Aortic smooth muscle cell (primary cell): ENCODE measurements around the genes CD300LB, OTOP3 and MRPS7.

DNA sequence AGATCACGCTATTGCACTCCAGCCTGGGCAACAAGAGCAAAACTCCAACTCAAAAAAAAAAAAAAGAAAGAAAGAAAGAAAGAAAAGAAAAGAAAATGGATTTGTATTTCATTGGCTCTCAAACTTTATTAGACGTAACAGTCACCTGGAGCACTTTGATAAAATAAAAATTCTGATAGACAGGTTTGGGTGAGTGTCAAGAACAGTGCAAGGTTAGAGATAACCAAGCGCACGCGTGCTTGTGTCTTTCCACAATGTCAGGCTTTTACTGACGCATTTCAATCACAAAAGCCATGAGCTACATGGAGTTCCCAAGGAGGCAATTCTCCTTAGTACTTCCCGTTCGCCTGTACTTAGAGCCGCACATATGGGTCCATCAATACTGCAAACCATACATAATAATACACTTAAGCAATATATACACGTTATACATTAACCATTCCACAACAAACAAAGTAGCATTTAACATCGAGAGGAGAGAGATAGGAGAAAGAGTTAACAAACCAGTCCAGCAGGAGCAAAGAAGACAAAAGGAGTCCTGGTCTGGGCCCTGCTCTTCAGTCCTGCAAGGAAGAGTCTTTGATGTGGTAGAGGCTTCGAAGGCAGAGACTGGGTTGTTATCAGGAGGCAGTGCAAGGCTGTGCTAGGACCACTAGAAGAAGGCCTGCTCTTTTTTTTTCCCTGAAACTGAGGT, 12.0 kb upstream of the GPRC5C start:
- RRBS, result no CpG with 5 or more reads among the region's 12 CpGs

- RRBS, result no CpG with 5 or more reads among the region's 8 CpGs
Measured at GRCh38 chr17:74427033-74427410, 4.9 kb upstream of the GPRC5C start.

- RRBS, result 33% methylated on average over 4 of the region's 43 CpGs
Measured at GRCh38 chr17:74439722-74440866, 8.2 kb downstream of the GPRC5C start.

- RRBS, result no CpG with 5 or more reads among the region's 10 CpGs
Measured at GRCh38 chr17:74531316-74531823, at the start of gene CD300LB. Gene CD300LB, minus strand, starts transcription at chr17:74531475.

DNA sequence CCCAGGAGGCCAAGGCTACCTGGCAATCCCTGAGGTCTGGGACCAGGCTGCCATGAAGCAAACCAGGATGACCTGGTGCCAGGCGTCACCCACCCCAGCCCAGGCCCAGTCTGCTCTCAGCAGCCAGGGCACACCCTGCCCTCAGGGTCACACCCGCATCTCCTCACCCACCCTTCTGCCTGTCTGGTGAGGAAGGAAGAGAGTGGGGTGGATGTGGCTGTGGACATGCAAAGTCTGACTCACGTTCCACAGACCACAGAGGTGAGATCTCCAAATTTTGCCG, 6.5 kb upstream of the RAB37 start:
- RRBS, result no CpG with 5 or more reads among the region's 4 CpGs

- RRBS, result no CpG with 5 or more reads among the region's 11 CpGs
Measured at GRCh38 chr17:74768788-74769577, 7.2 kb downstream of the NAT9 start.

- RRBS, result no CpG with 5 or more reads among the region's 7 CpGs
Measured at GRCh38 chr17:74839047-74839600, 20.6 kb downstream of the GRIN2C start.

GRCh38 chr17:74935369-74936136, at the start of gene OTOP3:
Gene OTOP3, plus strand, starts transcription at chr17:74935898.
- RRBS, result 1% methylated on average over 6 of the region's 51 CpGs

DNA sequence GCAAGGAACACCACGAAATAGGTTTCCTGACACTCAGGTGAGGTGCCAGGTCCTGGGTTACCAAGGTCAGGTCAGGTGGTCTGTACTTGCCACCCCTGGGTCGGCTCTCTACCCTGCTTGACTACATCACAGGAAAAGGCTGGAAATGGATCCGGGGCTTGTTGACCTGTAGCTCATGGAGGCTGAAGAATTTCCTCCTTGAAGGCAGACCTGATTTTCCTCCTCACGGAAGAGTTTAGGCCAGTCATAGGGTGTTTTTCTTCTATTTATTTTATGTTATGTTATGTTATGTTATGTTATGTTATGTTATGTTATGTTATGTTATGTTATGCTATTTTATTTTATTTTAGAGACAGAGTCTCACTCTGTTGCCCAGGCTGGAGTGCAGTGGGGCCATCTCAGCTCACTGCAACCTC, 4.7 kb upstream of the CDR2L start:
- RRBS, result no CpG with 5 or more reads among the region's 4 CpGs

DNA sequence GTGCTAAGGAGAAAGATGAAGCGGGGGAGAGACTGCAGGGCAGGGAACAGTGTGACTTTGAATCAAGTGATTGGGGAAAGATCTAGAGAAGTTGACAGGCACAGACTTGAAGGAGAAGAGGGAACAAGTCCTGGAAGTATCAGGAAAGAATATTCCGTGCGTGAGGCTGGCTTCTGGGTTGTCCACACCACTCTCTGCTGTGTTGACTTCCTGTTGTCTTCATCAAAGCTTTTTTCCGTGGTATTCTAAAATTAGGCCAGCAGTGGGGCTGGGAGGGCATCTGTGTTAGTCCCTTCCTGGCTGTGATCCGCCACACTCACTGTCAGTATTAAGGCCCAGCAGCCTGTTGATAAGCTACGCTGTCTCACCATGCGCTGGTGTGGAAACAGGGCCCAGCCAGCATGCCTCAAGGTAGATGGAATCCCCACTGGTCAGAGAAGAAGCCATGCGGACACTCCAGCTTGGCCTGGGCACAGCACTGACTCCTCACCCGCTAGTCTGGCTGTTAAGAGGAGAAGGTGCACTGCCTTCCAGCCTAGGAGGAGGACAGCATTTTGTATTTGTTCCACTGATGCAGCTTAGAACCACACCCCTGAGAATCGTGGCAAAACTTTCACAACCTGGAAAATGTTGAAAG, 11.3 kb downstream of the CDR2L start:
- RRBS, result no CpG with 5 or more reads among the region's 10 CpGs

- RRBS, result 15% methylated on average over 17 of the region's 73 CpGs
Measured at GRCh38 chr17:75077296-75078266, 10.2 kb upstream of the SLC16A5 start.

DNA sequence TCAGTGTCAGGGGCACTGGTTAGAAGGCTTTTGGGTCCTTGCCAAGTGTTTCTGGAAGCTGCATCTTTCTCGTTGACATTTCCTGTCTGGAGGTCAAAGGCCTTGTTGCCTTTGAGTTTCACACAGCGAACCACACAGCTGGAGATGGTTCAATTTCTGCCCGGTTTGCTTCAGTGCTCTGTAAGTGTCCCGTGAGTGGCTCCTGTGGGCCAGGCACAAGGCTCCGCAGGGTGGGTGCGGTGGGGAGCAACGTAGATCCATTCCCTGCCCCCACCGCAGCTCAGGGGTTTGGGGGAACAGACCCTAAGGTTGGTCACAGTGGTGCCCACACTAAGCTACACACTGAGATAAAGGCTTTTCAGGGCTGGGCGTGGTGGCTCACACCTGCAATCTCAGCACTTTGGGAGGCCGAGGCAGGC, 3.5 kb upstream of the SLC16A5 start:
- RRBS, result no CpG with 5 or more reads among the region's 10 CpGs

GRCh38 chr17:75088867-75089413, 1.2 kb downstream of the SLC16A5 start:
- RRBS, result no CpG with 5 or more reads among the region's 3 CpGs

DNA sequence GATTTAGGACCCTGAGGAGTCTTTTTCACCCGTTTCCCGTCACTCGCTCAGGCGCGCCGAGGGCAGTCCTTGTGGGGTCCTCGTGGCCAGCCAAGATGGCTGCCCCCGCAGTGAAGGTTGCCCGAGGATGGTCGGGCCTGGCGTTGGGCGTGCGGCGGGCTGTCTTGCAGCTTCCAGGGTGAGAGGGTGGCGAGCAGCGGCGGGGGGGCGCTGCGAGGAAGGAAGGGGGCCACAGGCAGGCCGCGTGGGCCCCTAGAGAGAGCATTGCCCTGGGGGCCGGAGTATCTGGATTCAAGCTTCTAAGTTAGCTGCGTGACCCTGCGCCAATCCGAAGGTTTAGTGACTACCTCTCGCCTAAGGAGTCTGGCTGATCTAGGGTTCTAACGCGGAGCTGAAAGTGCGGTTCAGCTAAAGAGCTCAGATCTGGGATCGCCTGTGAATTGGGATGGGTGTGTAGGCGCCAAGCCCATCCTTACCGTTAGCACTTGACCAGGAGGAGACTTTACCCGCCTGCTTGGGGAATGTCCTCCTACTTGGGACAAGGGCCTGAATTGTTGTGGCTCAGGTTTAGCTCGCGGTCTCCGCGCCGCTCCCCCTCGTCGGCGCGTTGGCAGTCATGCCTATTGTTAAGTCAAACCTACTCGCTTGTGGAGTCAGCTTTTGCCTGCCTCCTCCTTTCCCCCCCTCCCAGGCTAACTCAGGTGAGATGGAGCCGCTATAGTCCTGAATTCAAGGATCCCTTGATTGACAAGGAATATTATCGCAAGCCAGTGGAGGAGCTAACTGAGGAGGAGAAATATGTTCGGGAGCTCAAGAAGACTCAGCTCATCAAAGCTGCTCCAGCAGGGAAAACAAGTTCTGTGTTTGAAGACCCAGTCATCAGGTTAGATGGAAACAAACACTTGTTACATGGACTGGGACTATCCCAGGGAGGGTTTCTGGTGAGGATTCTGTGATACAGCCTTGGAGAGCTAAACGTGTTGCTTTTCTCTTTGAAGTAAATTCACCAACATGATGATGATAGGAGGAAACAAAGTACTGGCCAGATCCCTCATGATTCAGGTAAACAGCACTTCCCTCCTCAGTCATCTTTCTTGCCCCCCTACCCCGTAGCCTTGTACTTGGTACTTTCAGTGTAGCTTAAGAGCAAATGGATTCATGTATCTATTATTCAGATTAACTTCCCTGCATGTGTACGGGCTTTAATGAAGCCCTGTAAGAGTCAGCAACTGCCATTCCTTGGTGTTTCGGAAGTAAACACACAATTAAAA, at the start of gene MRPS7:
Gene MRPS7 (plus strand): TSS at position 74 of the 1,271 bp plus-strand sequence.
- RRBS, result no CpG with 5 or more reads among the region's 50 CpGs

DNA sequence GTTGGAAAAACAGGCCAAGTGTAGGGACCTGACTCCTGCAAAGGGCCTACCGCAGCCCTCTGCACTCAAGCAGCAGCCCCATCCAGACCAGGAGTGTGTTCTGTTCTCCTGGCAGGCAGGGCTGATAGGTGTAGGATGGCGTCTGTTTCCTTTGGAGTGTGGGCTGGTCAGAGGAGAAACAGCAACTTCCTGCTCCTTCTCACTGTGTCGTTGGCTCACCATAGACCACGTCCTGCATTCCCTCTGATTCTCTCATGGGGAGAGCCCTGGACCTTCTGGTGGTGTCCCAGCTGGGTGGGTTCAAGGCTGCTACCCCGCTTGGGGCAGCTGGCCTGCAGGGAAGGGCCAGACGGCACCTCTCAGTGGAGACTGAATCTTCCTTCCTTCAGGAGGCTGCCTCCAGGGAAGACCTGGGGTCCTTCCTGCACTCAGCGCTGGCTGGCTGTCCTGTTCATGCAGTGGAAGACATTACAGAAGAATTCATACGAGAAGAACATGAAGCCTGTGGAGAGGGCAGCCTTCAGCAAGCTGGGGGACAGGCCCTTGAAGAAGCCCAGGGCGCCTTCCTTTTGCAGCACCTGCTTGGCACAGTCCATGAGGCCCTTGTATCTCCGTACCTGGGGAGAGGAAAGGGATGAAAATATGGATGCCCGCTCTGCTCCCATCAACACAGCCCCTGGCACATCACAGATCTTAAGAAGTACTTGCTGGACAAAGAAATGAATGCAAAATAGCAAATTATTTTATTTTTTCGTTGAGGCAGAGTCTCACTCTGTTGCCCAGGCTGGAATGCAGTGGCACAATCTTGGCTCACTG, 2.2 kb upstream of the MIF4GD start:
- RRBS, result no CpG with 5 or more reads among the region's 12 CpGs

GRCh38 chr17:75292826-75293136, 3.5 kb upstream of the SLC25A19 start:
- RRBS, result no CpG with 5 or more reads among the region's 12 CpGs

- RRBS, result no CpG with 5 or more reads among the region's 12 CpGs
Measured at GRCh38 chr17:75308982-75309869, 20.0 kb upstream of the SLC25A19 start.

- RRBS, result no CpG with 5 or more reads among the region's 8 CpGs
Measured at GRCh38 chr17:75325768-75326243, 36.6 kb upstream of the SLC25A19 start.

GRCh38 chr17:75341453-75341859, 52.2 kb upstream of the SLC25A19 start:
- RRBS, result no CpG with 5 or more reads among the region's 2 CpGs

DNA sequence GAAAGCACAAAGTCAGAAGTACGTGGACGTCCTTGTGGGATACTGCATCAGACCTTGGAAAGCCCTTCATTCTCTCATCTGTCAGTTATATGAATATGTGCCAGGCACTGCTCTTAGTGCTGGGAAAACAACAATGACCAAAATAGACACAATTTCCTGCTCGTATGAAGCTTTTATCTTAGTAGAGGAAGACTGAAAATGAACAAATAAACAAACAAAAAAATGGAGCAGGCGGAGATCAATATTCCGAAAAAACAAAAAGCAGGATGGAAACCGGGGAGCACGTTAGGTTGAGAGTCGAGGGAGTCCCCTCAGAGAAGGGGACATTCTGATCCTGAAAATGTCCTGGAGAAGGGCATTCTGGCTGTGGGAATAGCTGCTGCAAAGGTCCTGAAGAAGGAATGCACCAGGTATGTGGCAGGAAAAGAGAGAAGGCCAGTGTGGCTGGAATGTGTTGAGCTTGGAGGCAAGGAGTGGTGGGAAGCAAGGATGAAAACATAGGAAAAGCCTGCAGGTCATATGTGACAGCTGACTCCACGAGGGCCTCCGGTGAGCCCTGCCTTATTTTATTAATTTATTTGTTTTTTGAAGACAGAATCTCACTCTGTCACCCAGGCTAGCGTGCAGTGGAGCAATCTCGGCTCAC, 15.5 kb upstream of the TMEM94 start:
- RRBS, result no CpG with 5 or more reads among the region's 12 CpGs